Epithelial cell of proximal tubule (primary cell): ENCODE measurements around a stretch of chr14.

DNA sequence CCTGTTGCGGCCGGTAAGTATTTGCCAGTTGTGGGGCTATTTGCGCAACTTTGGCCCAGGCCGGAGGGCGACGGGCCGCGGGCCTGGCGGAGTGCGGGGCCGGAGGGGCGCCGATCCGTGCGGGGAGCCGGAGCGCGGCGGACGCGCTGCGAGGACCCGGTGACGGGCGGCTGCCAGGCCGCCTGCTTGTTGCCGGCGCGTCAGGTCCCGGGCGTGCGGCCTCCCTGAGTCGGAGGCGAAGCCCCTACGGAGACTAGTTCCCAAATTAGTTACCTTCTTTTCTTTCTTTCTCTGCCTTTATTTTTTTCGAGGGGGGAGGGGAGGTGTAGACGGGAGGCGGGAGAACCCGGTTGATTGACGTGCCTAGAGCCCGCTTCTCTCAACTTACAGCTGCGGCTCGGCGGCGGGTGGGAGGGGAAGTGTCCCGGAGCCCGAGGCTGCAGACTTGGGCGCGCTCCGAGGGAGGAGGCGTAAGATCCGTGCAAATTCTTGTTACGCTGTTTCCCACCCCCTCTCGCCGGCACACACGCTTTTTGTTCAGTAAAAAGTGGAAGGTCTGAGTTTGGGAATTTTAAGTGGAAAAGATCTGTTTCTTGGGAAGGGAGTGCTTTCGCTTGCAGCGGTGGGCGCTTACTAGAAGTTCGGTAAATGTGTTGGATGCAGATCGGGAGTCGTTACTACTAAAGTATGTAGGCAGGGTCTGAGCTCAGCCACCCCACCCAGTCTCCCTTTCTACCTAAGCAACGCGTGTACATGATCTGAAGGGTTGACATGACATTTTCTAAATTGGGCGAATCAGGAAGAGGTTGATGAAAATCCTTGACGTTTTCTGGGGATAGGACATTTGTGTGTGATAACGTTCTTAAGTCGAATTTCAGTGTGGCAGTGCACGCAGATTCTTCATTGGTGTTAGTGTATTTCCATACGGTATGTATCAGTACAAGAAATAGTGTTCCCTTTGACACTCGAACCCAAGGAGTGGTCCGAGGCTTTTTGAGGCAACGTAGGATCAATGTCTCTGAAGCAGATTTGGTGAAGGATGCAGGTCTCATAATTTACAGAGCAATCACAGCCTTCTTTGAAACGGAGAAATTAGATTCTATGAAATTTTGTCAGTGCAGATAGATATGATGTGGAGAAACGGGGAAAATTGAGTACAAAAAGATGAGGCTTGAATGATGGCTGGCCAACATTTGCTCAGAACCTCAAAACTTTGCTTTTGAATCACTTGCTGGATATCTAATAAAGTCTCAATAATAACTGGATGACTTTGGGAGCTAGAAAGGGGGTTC, 810 bp downstream of the ZBTB1 start:
- RAMPAGE, long total RNA, result no peak
- RRBS, result 3% methylated on average over 30 of the region's 75 CpGs

GRCh38 chr14:64516370-64516798, 11.8 kb downstream of the ZBTB1 start:
- RAMPAGE, long total RNA, result no peak
- RRBS, result no CpG with 5 or more reads among the region's 3 CpGs

GRCh38 chr14:64541435-64541936, 945 bp downstream of the HSPA2 start:
- RAMPAGE, long total RNA, result no peak
- RRBS, result no CpG with 5 or more reads among the region's 50 CpGs

- RAMPAGE, long total RNA, result no peak
- RRBS, result no CpG with 5 or more reads among the region's 1 CpG
Observed at GRCh38 chr14:64630783-64631112, 73.5 kb upstream of the PLEKHG3 start.

DNA sequence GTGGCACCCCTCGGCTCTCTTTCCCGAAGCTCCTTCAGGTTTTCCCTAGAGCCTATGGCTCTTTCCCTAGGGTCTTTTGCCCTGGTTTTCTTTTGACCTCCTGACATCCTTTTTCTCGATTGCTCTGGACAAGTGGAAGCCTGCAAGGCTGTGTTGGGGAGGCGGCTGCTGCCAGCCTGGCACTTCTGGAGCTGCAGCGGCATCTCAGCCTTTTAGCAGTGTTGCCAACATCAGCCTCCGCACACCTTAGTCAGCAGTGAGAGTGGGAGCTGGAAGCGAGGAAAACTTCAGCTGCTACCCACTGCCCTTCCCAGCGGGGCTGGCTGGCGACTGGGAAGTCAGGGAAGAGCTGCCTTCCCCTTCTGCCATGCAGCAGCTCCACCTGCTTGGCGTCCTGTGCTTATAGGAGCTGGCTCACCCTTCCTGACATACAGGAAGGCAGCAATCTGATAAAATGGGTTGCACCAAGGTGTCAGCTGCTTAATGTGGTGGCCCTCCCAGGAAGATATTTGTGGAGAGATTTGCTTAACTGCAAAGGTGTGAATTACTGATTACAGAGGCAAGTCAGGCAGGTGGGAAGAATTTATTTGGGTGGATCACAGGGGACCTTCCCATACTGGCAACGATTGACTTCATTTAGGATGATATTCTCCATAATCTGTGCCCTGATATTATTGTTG, 15.4 kb upstream of the PLEKHG3 start:
- RAMPAGE, long total RNA, result no peak
- RRBS, result no CpG with 5 or more reads among the region's 11 CpGs

- RAMPAGE, long total RNA, result no peak
- RRBS, result no CpG with 5 or more reads among the region's 19 CpGs
Observed at GRCh38 chr14:64708031-64709176, 4.2 kb downstream of the PLEKHG3 start.

DNA sequence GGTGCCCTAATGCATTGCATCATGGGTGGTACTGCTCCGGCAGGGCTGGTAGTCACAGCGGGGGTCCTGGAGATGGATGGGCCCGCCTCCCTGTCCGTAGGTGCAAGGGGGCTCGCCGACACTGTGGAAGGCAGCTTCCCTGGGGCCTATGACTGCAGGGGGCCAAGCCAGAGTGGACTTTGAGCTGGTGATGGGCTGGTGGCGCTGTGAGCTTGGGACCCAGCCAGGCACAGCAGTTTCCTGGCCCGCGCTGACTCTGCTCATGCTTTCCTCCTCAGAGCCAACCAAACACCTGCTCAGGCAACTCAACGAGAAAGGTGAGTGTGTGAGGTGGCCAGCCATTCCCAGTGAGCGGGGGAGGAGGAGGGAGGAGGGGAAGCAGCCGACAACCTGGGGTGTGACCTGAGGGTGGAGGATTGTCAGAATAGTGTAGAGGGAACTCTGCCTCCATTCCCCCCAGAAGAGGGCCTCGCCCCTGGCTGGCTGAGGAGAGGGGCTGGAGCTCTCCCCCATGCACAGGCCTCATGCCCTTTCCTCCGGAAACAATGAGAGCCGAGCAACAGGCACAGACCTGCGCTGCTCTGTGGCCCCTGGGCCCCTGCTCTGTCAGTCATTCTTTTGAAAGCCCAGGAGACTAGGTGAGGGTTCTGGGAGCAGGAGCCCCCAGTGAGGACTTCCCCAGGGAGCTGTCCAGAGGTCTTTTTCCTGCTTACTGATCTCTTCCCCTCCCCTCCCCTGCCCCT, 32.5 kb downstream of the PLEKHG3 start:
- RAMPAGE, long total RNA, result no peak
- RRBS, result no CpG with 5 or more reads among the region's 16 CpGs

DNA sequence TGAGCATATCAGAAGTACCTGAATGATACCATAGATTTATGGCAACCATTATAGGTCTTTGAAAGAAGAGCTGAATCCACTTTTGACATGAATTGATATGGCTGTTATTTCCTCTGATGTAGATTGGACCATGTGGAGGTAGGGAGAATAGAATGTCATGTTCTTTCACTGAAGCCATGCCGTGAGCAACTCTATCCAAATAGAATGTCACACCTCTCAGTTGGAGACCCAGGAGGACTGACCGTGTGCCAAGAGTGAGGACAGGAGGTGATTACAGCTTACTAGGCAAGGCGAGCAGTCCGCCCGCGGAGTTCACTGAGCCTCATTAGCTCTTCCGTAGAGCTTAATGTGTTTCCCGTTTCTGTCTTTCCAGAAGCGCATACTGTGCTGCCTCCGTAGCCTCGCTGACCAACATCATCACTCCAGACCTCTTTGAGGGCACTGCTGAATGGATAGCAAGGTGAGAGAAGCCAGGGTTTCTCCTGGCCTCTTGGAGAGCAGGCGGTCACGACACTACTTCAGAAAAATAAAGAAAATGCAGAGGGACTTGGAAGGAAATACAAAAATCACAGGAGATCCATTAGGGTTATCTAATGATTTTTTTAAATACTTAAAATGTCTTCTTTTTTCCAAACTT, 45.7 kb downstream of the FNTB start:
- RAMPAGE, long total RNA, result no peak
- RRBS, result no CpG with 5 or more reads among the region's 13 CpGs

- RAMPAGE, long total RNA, result no peak
- RRBS, result no CpG with 5 or more reads among the region's 18 CpGs
Observed at GRCh38 chr14:65054369-65054978, 47.8 kb downstream of the MAX start.

GRCh38 chr14:65074784-65075119, 27.6 kb downstream of the MAX start:
- RAMPAGE, long total RNA, result no peak
- RRBS, result no CpG with 5 or more reads among the region's 1 CpG

DNA sequence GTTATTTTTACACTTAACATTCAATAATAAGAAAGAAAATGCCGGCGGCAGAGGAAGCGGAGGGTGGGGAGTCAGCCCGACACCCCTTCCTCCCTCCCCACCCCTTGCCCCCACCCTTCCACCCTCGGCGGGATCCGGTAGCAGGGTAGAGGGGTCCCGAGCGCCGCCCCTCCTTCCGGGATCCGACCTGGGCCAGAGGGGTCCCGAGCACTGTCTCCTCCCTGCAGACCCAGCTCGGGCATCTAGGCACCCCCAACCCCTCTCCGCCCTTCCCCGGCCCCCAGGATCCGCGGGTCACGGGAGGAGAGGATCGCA, 748 bp downstream of the MAX start:
- RAMPAGE, long total RNA, result no peak
- RRBS, result 2% methylated on average over 17 of the region's 20 CpGs

GRCh38 chr14:65104882-65105188, 2.5 kb upstream of the MAX start:
- RAMPAGE, long total RNA, result no peak
- RRBS, result no CpG with 5 or more reads among the region's 3 CpGs

GRCh38 chr14:65210055-65210447, 107.7 kb upstream of the MAX start:
- RAMPAGE, long total RNA, result no peak

- RAMPAGE, long total RNA, result no peak
- RRBS, result no CpG with 5 or more reads among the region's 9 CpGs
Observed at GRCh38 chr14:65243675-65244305, 141.5 kb upstream of the MAX start.

DNA sequence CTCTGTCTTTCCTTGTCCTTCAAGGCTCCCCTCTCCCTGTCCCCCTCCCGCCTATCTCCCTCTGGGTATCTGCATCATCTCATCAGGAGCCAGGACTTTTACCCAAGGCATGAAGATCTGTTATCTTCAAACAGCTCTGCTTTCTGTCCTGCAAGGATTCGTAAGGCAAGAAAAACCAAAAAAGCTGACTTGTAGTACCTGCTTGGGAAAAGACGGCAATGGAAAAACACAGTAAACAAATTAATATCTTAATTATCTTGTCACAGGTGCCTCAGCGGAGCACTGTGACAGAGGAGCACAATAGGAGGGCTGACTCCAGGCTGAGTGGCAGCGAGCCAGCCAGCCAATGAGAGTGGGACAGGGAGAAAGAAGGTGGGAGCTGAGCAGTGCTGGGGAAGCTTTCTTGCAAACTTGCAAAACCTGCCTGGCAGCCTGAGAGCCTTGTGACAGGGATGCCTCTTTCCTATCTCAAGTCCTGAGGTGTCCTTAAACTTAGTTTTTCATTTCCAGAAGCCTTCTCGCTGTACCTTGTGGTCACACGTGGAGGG, 153.1 kb upstream of the MAX start:
- RAMPAGE, long total RNA, result no peak
- RRBS, result no CpG with 5 or more reads among the region's 7 CpGs

DNA sequence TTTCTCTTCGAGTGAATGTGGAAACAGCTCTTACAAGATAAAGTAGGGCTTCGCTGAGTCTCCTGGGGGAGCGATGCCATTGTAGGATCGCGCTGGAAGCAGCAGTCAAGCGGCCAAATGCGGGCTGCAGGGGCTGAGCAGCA, 519 bp upstream of the FUT8 start:
- RAMPAGE, long total RNA, result no peak
- RRBS, result no CpG with 5 or more reads among the region's 7 CpGs

DNA sequence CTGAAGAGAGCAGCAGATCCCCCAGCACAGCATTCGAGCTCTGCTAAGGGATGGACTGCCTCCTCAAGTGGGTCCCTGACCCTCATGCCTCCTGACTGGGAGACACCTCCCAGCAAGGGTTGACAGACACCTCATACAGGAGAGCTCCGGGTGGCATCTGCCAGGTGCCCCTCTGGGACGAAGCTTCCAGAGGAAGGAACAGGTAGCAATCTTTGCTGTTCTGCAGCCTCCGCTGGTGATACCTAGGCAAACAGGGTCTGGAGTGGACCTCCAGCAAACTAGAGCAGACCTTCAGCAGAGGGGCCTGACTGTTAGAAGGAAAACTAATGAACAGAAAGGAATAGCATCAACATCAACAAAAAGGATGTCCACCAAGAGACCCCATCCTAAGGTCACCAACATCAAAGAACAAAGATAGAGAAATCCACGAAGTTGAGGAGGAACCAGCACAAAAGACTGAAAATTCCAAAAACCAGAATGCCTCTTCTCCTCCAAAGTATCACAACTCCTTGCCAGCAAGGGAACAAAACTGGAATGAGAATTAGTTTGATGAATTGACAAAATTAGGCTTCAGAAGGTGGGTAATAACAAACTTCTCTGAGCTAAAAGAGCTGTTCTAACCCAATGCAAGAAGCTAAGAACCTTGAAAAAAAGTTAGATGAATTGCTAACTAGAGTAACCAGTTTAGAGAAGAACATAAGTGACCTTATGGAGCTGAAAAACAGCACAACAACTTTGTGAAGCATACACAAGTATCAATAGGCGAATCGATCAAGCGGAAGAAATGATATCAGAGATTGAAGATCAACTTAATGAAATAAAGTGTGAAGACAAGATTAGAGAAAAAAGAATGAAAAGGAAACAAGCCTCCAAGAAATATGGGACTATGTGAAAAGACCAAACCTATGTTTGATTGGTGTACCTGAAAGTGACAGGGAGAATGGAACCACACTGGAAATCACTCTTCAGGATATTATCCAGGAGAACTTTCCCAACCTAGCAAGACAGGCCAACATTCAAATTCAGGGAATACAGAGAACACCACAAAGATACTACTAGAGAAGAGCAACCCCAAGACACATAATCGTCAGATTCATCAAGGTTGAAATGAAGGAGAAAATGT, 80.3 kb downstream of the GPHN start:
- RAMPAGE, long total RNA, result no peak
- RRBS, result no CpG with 5 or more reads among the region's 9 CpGs

DNA sequence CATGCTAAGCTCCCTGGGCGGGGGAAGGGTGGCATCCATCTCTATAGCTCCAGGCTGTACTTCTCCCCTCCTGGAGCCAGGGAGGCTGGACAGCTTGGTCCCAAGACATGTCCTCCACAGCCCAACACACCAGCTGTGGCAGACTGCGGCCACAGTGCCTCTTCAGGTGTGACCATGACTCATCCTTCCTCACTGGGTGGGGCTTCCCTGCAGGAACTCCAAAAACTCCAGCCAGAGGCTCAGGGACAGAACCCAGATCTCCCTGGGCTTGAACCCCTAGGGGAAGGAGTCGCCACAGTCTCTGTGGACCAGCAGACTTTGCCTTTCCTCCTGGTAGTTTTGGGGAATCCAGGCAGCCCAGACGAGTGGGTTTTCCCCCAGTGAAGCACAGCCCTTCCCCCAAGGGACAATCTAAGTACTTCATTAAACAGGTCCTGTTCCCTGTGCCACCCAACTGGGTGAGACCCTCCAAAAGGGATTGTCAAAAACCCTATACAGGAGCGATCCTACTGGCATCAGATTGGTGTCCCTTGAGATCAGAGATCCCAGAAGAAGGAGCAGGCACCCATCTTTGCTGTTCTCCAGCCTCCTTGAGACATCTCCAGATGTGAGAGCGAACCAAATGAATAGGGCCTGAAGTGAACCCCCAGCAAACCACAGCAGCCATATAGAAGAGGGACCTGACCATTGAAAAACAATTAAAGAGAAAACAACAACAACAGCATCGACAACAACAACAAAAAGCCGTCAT, 194.1 kb downstream of the GPHN start:
- RAMPAGE, long total RNA, result no peak
- RRBS, result no CpG with 5 or more reads among the region's 8 CpGs

DNA sequence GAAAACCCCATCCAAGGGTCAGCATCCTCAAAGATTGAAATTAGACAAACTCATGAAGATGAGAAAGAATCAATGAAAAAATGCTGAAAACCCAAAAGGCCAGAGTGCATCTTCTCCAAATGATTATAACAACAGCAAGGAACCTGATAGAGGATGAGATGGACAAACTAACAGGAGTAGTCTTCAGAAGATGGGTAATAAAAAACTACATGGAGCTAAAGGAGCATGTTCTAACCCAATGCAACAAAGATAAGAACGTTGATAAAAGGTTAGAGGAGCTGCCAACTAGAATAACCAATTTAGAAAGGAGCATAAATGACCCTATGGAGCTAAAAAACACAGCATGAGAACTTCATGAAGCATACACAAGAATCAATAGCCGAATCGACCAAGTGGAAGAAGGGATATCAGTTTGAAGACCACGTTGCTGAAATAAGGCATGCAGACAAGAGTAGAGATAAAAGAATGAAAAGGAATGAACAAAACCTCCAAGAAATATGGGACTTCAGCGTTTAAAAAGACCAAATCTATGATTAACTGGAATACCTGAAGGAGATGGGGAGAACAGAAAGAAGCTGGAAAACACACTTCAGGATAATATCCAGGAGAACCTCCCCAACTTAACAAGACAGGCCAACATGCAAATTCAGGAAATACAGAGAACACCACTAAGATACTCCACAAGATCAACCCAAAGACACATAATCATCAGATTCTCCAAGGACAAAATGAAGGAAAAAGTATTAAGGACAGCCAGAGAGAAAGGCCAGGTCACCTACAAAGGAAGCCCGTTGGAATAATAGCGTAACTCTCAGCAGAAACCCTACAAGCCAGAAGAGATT, 194.9 kb downstream of the GPHN start:
- RAMPAGE, long total RNA, result no peak
- RRBS, result no CpG with 5 or more reads among the region's 7 CpGs

GRCh38 chr14:67147382-67147695, 41.9 kb upstream of the GARIN2 start:
- RAMPAGE, long total RNA, result no peak
- RRBS, result no CpG with 5 or more reads among the region's 2 CpGs